Natural killer cell (primary cell): ENCODE measurements around the genes ANXA2, ICE2 and C2CD4A.

- PRO-cap = no peak
These were observed 102.7 kb upstream of the BNIP2 start for GRCh38 chr15:59791808-59792259.

GRCh38 chr15:60397328-60398385 lies at the start of gene ANXA2:
TSS of gene ANXA2 (minus strand) at chr15:60397986.
- PRO-cap = bidirectional peak, plus-strand start at chr15:60398136, minus-strand start at chr15:60397986

GRCh38 chr15:60478495-60478787 lies 501 bp downstream of the ICE2 start:
- PRO-cap = bidirectional peak, plus-strand start at chr15:60478667, minus-strand start at chr15:60478642

- PRO-cap = bidirectional peak, plus-strand start at chr15:60479207, minus-strand start at chr15:60479074; unidirectional peak, minus-strand start at chr15:60479358; unidirectional peak, minus-strand start at chr15:60479436
These were observed at the start of gene ICE2 for GRCh38 chr15:60478788-60479783. TSS of gene ICE2 (minus strand) at chr15:60479142.

DNA sequence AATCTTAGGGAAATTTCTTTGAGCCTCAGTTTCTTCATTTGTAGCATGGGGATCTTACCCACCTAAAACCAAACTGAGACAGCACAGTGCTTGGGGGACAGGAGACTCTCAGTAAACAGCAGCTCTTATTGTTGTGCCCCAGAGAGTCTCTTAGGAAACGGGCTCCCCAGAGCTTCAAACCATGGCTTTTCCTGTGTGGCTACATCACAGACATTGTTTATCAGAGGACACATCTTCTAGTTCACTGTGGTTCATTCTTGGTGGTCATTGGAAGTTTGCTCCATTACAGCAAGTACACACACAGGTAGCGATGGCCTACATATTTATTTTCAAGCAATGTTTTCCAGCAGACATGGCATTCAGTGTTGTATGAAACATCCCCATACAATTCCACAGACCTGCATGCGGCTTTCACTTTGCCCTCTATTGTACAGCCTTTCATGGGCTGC lies 84.6 kb upstream of the ICE2 start:
- PRO-cap = bidirectional peak, plus-strand start at position 244 of the sequence, minus-strand start at position 117 of the sequence

DNA sequence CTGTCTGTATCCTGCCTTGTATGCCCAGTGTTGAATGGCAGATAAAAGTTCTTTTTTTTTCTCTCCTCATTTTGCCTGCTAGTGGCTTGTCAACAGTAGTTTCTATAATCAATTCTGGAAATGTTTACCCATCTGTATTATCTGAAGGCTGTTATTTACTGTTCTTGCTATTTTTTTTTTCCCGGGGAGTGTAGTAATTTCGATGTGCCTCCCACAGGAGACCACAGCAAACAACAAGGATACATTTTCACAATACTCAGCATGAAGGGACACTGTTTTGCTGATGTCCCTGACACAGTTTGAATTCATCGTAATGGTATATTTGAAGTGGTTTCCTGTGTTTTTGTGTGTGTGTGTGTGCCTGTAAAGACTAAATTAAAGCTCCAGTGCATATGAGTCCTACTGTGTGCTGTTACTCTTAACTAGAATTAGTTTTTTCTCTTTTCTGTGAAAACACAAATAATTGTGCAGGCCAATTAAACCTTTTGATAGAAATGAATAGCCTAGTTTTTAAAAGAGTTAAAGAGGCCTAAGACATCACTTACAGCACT lies 92.1 kb upstream of the ICE2 start:
- PRO-cap = unidirectional peak, minus-strand start at position 318 of the sequence

DNA sequence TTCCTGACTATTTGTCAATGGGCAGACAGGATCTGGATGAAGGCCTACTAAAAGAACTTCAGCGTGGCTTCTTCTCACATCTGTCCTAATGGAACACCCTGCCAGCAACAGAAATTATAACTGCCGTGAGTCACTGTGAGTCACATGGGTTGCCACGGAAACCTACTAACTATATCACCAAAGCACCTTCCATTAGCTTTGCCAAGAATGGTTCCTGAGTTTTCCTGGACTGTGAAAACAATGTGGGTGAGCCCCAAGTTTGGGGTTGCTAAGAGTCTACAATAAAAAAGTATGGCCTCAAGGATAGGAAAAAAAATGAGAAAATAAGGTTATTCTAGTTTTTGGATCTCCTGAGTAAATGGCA lies 195.0 kb upstream of the ICE2 start:
- PRO-cap = no peak

GRCh38 chr15:60691504-60692001 lies 212.6 kb upstream of the ICE2 start:
- PRO-cap = no peak

GRCh38 chr15:60795917-60796443 lies 317.0 kb upstream of the ICE2 start:
- PRO-cap = no peak

DNA sequence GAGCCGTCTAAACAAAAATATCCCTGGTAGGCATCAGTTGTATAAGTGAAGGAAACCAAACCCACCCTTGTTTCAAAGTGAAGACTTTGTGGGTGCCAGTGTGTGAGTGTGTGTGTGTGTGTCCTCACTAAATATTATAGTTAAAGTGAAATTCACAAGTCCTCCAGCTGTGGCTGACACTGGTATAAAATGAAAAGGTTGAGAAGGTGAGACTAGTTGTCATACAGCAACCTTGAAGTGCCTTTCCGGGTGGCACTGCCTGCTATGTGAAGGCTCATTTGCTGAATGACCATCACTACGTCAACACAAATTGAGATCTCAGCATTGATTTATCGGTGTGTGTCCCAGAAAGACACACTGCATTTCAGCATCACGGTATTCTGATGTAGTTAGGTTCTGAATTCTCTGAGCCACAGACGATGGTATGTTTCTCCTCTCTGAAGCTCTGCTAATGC lies 366.0 kb upstream of the ICE2 start:
- PRO-cap = unidirectional peak, plus-strand start at position 215 of the sequence

- PRO-cap = no peak
These were observed 310.6 kb downstream of the RORA start for GRCh38 chr15:60918571-60918924.

DNA sequence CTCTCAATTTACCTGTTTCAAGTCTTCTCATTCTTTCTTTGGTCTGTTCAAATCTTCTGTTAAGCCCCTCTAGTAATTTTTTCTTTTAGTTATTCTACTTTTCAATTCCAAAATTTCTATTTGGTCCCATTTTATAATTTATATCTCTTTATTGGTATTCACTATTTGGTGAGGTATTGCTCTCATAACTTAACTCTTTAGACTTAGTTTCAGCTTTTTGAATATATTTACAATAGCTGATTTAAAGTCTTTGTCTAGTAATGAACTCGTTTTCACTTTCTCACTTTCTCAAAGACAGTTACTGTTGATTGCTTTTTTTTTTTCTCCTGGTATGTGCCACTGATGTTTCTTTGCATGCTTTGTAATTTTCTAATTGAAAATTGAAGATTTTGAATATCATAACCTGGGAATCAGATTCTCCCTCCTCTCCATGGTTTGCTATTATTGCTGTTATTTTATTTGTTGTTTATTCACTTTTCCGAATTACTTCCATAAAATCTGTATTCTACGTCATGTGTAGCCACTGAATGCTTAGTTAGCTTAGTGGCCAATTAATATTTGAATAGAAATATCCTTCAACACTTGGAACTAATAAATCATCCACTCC lies 247.5 kb downstream of the RORA start:
- PRO-cap = no peak

- PRO-cap = no peak
These were observed 313.1 kb downstream of the VPS13C start for GRCh38 chr15:61747186-61747583.

- PRO-cap = no peak
These were observed 232.2 kb downstream of the VPS13C start for GRCh38 chr15:61827934-61828505.

- PRO-cap = no peak
These were observed at the start of gene C2CD4A for GRCh38 chr15:62066557-62067100. TSS of gene C2CD4A (plus strand) at chr15:62066977.

DNA sequence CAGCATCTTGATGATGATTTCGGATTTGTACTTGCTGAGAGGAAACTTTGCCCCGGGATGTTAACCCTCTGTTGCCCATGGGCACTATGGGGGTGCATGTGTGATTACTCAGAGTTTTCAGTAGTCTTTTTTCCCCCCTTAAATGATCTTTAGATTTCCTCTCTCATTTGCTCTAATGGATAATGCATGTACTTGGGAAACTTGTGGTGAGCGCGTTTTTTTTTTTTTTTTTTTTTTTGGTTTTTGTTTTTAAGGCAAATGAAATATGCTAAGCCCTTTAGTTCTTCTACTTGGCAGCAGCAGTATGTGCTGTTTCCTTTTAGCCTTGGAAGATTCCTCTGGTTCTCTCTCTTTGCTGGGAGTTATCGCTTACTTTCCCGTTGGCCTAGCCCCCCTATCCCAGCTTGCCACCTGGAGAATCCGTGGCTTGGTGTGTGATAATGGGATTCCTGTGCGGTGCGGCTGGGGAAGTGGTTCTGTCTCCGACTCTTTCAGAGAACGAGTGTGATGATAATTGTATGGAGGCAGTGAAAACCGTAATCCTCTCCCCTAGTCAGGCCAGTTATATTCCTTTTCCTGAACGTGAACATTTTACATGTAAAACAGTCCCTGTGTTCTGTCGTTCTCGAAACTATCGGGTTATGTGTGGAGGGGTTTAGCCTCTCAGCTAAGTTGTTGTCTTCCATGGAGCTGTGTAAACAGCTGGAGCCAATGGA lies 74.7 kb downstream of the TLN2 start:
- PRO-cap = no peak

DNA sequence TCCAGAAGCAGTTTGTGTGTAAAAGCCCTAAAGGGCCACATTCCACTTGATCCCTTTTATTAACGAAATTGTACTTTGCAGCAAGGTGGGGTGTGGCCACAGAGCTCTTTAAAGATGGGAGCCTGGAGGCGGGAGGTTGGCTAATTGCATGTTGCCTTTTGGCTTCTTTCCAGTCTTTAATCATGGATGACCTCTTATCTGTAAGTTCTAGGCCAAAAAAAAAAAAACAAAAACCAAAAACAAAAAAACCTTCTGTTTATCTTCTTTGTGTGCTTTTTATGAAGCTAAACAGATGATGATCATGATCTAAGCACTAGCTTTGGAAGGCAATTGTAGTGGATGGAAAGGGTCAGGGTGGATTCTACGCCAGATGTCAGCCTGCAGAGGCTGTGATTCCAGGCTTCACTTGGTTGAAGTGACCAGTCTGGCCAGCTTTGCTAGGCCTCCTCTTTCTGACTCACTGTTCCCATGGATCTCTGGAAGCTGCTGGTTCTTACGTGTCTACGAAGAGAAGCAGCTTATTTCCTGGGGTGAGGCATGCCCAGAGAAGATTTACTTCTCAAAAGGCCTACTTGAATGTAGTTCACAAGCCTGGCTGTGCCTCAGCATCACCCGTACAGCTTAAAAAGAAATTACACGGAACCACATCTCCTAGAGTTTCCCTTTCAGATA lies 105.5 kb downstream of the TLN2 start:
- PRO-cap = no peak

DNA sequence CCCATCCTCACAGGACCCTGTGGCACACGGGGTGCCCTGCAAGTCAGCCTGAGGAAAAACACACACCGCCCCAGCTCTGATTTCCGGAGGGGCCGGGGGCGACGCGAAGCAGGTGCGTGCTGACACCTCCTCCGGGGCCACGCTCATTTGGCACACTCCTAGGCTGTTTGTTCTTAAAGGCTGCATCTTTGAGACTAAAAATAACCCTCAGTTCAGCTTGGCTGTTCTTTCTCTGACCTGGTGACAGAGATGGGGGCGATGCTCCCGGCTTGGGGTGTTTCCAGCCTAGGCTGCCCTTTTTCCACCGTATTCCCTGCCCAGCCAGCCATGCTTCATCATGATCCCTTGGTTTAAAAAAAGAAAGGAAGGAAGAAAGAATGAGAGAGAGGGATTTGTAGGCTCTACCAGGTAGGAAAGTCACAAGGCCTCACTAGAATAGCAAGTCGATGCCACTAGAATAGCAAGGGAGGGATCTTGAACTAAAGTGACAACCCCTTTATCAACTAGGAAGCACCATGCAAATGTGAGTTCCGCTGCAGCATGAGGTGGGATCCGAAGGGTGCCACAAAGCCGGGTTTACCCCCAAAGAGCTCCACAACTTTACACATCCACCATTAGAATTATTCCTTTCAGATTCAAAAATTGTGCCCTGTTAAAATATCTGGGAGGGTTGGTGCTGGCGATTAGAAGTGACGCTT lies 141.3 kb upstream of the TPM1 start:
- PRO-cap = no peak

GRCh38 chr15:63210348-63211259 lies 21.2 kb downstream of the RAB8B start:
- PRO-cap = no peak

- PRO-cap = no peak
These were observed 23.9 kb downstream of the CA12 start for GRCh38 chr15:63357701-63358234.